ENCODE measurements around a stretch of chr15.

GRCh38 chr15:57152148-57152607 is 224.1 kb upstream of the CGNL1 start:
- PRO-cap, result no peak

- PRO-cap, result no peak
These were observed 93.9 kb upstream of the CGNL1 start for GRCh38 chr15:57282338-57282783.

DNA sequence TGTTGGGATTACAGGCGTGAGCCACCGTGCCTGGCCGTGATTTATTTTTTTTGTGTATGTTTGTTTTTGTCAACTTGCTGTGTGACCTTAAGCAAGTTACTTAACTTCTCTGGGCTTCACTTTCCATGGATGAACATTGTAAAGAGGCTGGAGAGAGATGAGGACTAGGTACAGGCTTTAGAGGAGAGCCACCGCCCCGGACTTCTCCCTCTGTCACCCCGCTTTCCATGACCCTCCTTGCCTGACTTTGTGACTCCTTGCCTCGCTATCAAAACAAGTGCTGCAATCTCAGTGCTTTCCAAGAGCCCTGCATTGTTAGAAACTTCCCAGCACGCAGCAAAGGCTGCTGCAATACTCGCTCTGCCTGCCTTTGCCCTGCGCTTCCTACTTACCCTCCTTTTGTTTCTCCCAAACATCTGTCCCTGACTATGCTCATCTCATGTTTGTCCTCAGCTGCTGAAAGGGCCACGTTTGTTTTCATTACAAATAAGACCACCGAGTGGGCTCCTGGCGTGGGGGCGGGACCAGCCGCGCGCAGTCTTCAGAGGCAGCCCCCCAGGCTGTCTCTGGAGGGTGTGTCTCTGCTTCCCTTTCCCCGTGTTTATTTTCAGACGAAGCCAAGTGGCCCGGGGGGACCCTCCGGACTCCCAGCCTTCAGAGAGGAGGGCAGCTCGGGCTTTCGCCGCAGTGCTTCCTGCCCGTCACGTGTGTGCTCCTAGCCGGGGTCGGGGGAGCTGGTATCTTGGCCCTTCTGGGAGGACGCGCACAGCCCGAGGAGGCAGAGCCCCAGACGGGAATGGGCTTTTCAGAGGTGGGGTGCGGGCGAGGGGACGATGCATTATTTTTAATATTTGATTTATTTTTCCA is 70.2 kb upstream of the CGNL1 start:
- PRO-cap, result no peak

GRCh38 chr15:57599309-57599642 is 7.6 kb downstream of the MYZAP start:
- PRO-cap, result no peak

DNA sequence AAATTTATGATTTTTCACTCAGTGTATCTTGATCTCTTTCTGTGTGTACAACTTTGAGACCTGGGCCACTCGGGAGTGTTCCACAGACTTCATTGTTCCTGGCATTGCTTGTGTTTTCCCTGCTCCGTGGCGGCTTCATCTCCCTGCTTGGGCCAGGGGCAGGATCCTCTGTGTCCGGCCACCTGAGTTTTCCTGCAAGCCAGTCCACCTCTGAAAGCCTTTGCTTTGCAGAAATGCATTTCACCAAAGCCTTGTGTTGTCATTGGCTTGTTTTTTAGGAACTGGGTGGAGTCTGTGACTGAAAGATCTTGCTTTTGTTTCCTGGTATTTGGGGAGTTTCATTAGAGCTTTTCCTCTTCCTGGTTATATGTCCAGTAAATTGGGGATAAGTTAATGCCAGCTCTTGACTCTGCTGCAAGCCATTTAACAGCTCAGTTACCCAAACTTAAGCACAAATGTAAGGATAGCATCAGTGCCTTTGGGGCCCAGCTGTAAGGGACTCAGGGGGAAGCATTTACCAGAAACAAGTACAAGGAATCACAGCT is 23.7 kb downstream of the MYZAP start:
- PRO-cap, result no peak

- PRO-cap, result no peak
These were observed 43.7 kb downstream of the MYZAP start for GRCh38 chr15:57635248-57635963.

- PRO-cap, result no peak
These were observed 11.2 kb downstream of the POLR2M start for GRCh38 chr15:57717838-57718051.

GRCh38 chr15:57747164-57747614 is 40.7 kb downstream of the POLR2M start:
- PRO-cap, result no peak

- PRO-cap, result no peak
These were observed 144.1 kb downstream of the ALDH1A2 start for GRCh38 chr15:57921361-57921863.

GRCh38 chr15:57923345-57923740 is 142.2 kb downstream of the ALDH1A2 start:
- PRO-cap, result no peak

GRCh38 chr15:58147267-58147582 is 9.0 kb downstream of the AQP9 start:
- PRO-cap, result no peak

- PRO-cap, result no peak
These were observed 103.7 kb downstream of the AQP9 start for GRCh38 chr15:58241829-58242401.

DNA sequence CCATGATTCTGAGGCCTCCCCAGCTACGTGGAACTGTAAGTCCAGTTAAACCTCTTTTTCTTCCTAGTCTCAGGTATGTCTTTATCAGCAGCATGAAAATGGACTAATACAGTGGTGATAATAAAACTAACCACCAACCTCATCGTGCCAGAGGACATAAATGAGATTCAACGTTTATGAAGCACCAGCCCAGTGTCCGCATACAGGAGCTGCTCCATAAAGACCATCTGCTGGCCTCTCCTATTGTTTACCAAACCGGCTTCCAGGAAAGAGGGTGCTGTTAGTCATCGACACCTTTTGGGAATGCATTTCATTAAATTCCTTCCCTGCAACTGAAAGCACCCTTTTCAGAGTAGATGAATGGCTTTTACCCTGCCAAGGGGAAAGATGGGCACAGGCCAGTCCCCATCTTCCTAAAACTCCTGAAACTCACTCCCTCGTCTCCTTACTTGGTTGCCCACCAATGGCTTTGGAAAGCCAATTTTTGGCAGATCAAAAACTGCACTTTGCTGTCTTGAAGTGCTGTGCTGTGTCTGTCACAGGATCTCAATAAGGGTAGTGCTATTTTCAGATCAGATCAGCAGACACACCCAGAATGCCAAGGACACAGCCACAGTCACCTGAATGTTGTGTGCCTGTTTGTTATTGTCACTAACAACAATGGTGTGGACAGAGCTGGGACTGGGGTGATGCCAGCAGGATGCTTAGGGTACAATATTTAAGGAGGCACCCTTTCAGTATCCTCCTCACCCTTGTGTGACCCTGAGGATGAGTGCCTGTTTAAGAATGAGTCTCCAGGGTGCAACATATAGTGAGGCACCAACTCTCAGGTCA is 122.2 kb downstream of the AQP9 start:
- PRO-cap, result no peak

GRCh38 chr15:58274792-58275279 is 136.7 kb downstream of the AQP9 start:
- PRO-cap, result no peak

- PRO-cap, result no peak
These were observed 13.1 kb downstream of the LIPC start for GRCh38 chr15:58444938-58445282.

- PRO-cap, result no peak
These were observed 35.4 kb downstream of the LIPC start for GRCh38 chr15:58467082-58467656.

DNA sequence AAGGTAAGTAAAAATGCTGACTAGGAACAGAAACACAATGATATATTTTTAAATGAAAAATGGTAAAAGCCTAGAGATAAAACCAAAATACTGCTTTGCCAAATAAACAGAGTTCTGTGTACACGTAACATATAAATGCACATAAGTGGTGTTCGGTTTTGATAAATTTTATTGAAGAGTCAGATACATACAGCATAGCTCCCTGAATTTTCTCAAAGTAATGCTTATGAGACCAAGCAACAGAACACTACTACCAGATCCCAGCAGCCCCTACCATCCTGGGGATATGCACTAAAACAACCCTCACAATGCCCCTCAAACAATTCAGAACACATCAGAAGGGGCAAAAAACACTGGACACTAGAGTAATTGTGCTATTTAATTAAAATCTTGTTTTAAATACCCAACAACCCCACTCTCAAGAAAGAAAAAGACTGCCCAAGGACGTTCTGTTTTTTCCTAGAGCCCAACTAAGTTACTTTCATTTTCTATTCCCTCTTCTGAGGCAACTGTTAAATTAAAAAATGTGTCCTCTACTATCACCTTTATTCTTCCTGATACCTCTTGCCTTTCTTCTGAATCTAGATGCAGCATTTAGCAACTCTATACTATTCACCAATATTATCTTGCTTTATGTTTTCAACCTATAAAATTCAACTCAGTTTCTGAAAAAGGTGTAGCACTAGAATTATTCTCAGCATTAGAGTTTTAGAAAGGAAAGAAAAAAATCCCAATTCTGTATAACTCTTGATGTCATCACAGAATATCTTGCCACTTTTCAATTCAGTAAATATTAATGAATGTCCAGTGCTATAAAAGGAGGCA is 120.9 kb downstream of the ADAM10 start:
- PRO-cap, result no peak

DNA sequence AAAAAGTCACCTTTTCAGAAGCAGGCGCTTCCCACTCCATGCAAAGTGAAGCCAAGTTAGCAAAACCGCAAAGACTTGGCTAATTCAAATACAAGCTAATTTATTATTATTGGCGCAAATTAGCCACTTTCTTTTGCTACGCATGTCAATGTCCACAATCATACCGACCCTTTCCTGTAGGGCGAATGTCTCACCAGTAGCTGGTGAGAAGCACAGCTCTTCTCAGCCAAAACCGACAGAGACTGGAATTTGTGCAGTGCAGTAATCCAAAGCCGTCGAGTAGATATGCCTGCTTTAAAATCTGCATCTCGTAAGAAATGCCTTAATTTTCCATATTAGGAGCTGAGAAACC is 657 bp upstream of the MINDY2 start:
- PRO-cap, result unidirectional peak, plus-strand start at position 229 of the sequence

- PRO-cap, result no peak
These were observed 68.7 kb downstream of the SLTM start for GRCh38 chr15:58864535-58865446.

- PRO-cap, result no peak
These were observed 564 bp downstream of the SLTM start for GRCh38 chr15:58932969-58933260.